ENCODE measurements around the genes ARGFX and FBXO40.

GRCh38 chr3:119703782-119704334, 1.0 kb downstream of the CFAP91 start:
- RRBS, result no CpG with 5 or more reads among the region's 5 CpGs

GRCh38 chr3:119769736-119770260, 12.1 kb upstream of the NR1I2 start:
- RRBS, result no CpG with 5 or more reads among the region's 6 CpGs

- RRBS, result no CpG with 5 or more reads among the region's 28 CpGs
Measured at GRCh38 chr3:119809162-119809957, 27.5 kb downstream of the NR1I2 start.

GRCh38 chr3:119825091-119826378, 43.6 kb downstream of the NR1I2 start:
- RRBS, result no CpG with 5 or more reads among the region's 7 CpGs

DNA sequence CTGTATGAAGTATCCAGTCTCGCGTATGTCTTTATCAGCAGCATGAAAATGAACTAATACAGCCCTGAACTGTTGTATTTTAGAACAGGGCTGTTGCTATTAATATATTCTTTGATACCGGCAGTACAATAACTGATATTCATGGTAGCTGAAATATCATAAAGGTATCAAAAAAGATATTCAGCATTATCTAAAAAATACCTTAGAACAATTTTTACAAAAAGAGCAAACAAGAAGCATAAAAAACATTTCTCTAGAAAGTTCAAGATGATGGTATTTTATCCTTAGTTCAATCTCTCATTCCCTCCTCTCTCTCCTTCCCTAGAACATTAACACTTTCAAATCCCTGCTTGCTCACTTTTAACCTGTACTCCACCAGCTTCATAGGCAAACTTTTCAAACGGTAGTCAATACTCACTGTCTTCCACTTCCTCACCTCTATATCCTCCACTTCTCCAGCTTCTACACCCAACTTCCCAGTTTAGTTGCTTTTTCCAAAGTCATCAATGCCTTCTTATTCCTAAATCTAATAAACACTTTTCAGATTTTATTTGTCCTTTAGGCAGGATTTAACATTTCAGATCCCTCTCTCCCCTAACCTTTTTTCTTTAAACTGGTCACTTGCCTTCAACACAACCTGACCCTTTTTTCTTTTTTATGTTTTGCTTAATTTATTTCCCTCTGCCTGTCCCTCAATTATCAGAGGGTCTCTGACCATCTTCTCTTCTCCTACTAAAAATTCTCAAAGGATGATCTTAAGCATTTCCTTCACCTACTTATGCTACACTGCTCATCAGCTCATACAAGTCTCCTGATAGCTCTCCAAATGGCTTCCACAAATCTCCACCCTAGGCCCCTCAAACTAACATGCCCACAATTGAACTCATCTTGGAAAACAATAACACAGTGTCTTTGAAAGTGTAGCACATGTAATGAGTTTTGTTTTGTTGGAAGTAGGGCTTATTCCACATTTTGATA, 40.0 kb downstream of the GSK3B start:
- RRBS, result no CpG with 5 or more reads among the region's 4 CpGs

GRCh38 chr3:120159867-120160655, 65.8 kb upstream of the GSK3B start:
- RRBS, result no CpG with 5 or more reads among the region's 5 CpGs

GRCh38 chr3:120435540-120435978, 15.2 kb downstream of the FSTL1 start:
- RRBS, result no CpG with 5 or more reads among the region's 3 CpGs

DNA sequence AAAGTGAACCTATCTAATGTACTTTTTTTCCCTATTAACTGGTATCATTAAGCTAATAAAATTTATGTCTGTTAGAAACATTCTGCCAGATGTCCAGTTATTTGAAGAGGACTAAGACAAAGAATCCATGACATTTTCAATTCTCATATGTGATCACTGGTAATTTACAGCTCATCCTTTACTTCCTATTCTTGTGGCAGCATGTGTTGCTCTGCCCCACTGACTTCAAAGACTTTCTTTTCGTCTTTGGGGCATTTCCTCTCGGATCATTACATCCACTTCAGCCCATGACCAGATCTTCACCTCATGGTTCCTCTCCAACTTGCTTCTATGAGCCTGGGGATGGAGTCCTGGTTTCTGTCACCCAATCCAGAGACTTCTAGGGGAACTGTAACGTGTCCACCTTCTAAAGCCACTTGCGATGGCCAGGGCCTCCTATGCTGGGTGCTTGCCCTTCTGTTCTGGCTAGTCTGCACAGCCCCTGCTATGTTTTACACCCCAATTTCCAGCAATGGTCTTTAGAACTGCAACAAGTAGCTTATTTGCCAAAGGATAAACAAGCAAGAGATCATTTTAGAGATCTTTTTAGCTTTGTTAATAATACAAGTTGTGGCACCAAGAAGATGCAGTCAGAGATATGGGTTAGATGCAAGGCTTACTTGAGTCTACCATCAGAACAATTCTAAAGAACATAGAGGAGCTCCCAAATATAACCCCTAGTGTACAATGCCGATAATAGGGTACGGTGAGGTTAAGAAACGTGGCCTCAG, 4.6 kb downstream of the FSTL1 start:
- RRBS, result no CpG with 5 or more reads among the region's 7 CpGs

GRCh38 chr3:120567772-120568687, 28.1 kb upstream of the NDUFB4 start:
- RRBS, result no CpG with 5 or more reads among the region's 8 CpGs

DNA sequence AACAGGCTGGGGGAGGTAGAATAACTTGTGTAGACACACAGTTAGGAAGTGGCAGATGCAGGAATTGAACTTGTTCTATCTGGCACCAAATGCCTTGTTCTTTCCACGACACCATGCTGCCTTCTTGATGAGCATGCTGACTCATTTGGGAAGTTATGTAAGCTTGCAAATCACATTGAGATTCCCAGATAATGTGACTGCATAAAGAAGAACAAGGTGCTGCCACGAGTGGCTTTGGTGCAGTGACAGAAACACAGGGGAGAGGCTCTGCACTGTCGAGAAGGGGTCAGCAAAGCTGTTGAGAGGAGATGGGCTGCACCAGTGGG, 27.5 kb upstream of the NDUFB4 start:
- RRBS, result no CpG with 5 or more reads among the region's 3 CpGs

DNA sequence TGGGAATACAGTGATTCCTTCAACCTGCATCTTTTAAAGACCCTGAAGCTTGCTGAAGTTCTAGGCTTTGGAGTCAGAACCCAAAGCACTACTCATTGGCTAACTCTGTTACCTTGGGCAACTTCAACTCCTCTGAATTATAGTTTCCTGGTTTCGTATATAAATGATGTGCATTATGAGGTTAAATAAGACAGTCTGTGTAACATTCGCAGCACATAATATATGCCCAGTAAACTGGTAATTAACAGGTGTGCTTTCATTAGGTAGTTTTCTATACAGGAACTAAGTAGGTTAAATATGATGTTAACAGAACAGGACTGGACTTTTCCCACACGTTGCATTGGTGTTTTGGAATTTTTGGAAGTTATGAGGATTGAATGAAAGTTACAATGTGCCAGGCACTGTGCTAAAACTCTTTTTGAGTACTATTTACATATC, 1.0 kb downstream of the NDUFB4 start:
- RRBS, result no CpG with 5 or more reads among the region's 3 CpGs

GRCh38 chr3:120616261-120616543, 20.1 kb downstream of the NDUFB4 start:
- RRBS, result no CpG with 5 or more reads among the region's 4 CpGs

GRCh38 chr3:120680258-120680974, 1.6 kb downstream of the HGD start:
- RRBS, result no CpG with 5 or more reads among the region's 3 CpGs

DNA sequence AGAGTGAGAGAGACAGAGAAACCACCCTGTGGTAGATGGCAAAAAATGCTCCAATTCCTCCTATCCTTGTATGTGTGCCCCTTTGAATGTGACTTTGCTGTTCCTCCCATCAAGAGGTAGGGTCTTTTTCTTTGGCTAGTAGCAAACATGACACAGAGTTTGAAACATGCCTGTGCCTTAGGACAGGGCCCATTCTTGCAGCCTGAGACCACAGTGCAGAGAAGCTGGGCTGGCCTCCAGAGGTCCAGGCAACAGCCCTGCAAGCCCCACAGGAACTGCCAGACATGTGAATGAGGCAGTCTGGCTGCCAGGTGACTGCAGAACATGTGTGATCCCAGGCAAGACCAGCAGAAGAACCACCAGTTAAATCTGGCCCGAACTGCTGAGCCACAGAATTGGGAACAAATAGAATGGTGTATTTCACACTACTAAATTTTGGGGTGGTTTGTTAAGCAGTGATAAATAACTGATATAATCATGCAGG, 1.2 kb upstream of the HGD start:
- RRBS, result no CpG with 5 or more reads among the region's 1 CpG

- RRBS, result no CpG with 5 or more reads among the region's 4 CpGs
Measured at GRCh38 chr3:121567683-121568139, at the start of gene ARGFX. Gene ARGFX (plus strand): TSS chr3:121567949.

GRCh38 chr3:121592809-121593857, at the start of gene FBXO40:
Gene FBXO40 (plus strand): TSS chr3:121593379.
- RRBS, result no CpG with 5 or more reads among the region's 11 CpGs

GRCh38 chr3:122004946-122005388, 17.1 kb downstream of the ILDR1 start:
- RRBS, result no CpG with 5 or more reads among the region's 10 CpGs

DNA sequence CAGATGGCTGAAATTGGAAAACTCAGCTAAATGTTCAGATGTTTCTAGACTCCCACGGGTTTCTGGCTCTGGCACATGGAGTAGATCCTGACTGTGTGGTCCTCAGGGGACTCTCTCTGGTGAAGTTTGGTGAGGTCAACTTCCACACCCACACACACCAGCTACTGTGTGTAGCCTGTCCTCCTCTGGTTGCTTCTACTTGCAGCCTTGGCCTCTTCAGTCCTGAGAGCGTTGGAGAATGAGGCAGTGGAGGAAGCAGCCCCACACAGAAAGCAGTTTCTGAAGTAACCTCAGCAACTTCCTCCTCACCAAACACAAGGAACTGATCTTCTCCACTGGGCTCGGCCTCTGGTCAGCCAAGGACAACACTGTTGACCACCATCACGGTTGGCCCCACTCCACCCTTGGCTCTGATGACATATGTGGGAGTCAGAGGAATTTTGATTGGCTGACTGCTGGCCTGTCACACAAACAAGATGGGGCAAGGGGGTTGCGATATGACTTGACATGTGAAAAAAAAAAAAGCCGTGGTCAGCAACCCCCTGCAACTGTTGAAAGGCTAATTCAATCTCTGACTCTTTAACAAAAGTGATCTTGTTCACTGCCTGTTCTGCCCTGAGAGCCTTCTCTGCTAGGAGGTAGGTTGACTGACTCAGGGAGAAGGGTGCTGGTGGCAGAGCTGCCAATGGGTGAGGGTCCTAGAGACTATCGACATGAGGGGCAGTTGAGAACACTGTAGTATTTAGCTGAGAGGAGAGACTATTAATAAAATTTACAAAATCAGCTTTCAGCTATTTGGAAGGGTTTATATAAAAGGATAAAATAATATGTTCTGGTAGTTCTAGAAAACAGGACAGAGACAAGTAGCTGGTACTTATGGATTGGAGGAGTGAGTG, 19.7 kb downstream of the CD86 start:
- RRBS, result no CpG with 5 or more reads among the region's 7 CpGs